M059J (cell line): ENCODE measurements around a stretch of chr15.

- RAMPAGE, long total RNA: no peak
These were observed 875 bp downstream of the FAM98B start for GRCh38 chr15:38454726-38455277.

- RAMPAGE, long total RNA: no peak
These were observed 12.2 kb upstream of the RASGRP1 start for GRCh38 chr15:38576642-38577483.

- RAMPAGE, long total RNA: no peak
These were observed 131.7 kb upstream of the RASGRP1 start for GRCh38 chr15:38696145-38696862.

DNA sequence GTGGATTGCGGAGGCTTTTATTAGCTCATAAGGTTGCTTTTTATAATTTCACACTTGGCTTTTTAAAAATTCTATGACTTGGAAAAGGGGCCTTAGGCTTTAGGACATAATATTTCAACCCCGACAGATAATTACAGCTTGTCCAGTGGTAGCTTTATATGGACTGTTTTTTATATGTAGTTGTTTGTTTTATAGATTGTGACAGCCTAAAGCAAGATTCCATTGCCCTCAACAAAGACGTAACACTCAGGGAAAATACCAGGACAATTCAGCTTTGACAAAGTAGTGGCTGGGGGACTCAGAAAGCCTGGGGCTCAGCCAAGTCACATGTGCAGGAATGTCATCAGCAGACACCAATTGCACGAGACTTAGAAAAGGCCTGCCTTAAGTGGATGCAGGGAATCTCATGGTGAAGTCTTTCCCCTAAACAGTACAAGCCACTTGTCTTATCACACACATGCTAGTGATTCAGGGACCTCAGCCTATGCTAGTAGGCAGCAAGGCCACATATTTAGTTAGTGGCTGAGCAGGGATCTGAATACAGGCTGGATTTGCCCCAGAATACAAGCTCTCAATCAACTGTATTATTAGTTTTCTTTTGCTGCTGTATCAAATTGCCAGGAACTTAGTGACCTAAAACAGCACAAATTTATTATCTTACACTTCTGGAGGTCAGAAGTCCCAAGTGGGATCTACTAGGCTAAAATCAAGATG is 381.8 kb upstream of the THBS1 start:
- RAMPAGE, long total RNA: no peak

- RAMPAGE, long total RNA: no peak
These were observed 254.1 kb upstream of the THBS1 start for GRCh38 chr15:39326735-39327299.

DNA sequence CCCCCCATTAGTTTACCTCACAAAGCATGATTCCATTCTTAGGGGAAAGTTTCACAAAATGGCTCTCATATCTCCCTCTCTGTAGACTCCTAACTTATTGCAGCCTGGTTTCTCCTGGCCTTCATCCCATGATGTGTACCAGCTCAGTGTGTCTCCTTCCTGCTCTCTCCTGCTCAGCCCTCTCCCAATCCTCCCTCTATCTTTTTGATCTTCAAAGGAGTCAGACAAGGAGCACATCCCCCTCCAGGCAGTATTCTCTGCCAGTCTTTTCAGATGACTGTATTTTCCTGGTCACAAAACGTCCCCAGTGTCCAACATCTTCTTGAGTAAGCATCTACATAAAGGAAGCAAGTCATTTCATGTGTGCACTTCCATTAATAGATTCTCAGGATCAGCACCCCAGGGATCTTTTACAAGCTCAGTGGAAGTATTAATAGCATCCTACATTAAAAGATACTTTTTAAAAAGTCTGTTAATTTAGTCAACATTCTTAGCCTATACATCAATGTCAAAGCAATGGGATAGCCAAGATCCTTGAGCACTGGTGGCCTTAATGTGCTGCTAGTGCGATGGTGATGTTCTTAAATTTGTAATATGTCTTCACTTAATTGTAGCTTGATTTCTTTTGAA is 148.8 kb upstream of the THBS1 start:
- RAMPAGE, long total RNA: no peak

DNA sequence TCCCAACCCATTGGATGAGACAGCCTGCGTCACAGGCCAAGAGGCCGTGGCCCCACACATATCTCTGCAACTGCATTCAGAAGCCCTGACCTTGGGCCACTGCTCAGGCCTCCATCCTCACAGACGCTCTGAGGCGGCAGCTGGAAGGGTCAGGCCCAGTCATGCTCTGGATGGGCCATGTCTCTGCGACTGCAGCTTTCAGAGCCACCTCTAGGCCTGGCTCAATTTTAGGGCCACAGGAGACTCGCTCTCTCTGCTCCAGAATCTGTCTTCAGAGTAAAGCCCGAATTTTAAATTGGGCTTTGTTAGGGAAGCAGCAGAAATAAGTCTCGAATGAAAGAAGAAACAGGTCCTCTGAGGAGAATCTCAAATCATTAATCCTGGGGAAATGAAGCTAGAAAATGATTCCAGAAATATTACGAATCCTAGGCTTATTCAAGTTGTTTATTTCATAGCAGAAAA is 114.3 kb upstream of the THBS1 start:
- RAMPAGE, long total RNA: no peak

DNA sequence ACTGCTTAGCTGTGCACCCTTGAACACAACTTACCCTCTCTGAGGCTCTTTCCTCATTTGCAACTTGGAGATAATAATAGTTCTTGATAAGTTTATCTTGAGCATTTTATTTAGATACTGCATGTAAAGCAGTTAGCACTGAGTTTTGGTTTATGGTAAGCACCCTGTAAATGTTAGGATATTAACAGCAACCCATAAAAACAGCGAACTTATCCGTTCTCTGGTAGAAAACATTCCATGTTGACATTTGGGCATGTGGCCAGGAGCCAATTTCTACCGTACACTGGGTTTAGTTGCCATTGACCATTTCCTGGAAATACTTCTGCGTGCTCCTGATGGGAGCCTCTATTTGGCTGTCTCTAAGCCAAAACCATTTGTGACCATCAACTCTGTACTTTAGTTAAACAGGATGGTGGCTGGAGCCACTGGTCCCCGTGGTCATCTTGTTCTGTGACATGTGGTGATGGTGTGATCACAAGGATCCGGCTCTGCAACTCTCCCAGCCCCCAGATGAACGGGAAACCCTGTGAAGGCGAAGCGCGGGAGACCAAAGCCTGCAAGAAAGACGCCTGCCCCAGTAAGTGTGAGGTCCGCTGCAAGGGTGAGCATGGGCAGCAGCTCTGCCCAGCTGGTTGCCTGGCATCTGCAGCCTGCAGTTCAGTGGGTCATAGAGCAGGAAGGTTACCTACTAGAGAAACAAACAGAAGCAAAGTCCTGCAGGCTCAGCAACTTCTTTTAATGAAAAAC is 6.9 kb downstream of the THBS1 start:
- RAMPAGE, long total RNA: no peak

DNA sequence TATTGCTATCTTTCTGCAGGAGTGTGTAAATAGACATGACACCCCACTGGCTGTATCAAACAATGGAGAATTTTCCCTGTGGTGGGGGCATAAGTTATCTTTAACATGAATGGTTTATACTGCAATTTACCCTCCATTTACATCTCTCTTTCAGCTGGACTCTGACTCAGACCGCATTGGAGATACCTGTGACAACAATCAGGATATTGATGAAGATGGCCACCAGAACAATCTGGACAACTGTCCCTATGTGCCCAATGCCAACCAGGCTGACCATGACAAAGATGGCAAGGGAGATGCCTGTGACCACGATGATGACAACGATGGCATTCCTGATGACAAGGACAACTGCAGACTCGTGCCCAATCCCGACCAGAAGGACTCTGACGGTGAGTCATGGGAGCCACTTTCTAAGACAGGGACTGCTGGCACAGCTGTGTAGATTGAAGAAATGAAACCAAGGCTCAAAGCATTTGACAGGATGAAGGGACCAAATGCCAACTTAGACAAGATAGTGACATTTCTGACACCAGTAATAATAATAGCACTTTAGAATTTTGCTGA is 11.6 kb downstream of the THBS1 start:
- RAMPAGE, long total RNA: no peak

DNA sequence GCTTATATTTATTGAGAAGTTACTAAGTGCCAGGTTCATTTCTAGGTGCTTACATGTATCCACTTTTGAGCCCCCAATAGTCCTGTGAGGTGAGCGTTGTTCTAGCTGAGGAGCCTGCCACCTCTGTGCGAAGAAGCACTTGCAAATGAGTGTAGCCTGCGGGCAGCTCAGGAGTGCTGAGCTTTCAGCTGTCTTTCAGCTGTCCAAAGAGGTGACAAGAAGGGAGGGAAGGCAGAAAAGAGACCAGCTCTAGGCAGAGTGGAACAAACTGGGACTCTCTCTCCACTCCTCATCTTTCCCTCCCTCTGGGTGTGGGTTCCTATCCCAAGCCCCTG is 6.6 kb upstream of the SRP14 start:
- RAMPAGE, long total RNA: no peak

GRCh38 chr15:40100450-40101724 is 7.8 kb downstream of the BMF start:
- RAMPAGE, long total RNA: no peak

- RAMPAGE, long total RNA: no peak
These were observed 1.3 kb upstream of the BAHD1 start for GRCh38 chr15:40439209-40440183.

DNA sequence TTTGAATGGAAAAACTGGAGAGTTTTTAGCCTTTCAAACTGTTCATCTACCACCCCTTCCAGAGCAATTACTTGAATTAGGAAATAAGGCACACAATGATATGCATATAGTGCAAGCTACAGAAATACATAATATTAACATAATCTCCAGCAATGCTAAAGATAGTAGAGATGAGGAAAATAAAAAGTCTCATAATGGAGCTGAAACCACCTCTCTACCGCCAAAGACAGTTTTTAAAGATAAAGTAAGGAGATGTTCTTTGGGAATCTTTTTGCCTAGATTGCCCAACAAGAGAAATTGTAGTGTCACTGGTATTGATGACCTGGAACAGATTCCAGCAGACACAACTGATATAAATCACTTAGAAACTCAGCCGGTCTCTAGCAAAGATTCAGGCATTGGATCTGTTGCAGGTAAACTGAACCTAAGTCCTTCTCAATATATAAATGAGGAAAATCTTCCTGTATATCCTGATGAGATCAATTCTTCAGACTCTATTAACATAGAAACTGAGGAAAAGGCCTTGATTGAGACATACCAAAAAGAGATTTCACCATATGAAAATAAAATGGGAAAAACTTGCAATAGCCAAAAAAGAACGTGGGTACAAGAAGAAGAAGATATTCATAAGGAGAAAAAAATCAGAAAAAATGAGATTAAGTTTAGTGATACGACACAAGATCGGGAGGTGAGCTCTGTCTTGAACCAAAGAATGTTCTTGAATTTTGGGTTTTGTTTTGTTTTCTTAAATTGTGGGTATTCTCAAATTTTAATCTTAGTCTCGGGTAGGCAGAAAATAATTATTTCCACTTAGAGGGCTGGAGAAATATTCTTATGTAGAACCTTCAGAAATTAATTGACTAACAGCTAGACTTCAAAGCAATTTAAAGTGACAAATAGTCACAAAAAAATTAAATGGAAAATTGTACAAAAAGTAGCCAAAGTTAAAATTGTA is 31.2 kb downstream of the KNL1 start:
- RAMPAGE, long total RNA: no peak

- RAMPAGE, long total RNA: no peak
These were observed 2.9 kb upstream of the C15orf62 start for GRCh38 chr15:40766724-40767375.

DNA sequence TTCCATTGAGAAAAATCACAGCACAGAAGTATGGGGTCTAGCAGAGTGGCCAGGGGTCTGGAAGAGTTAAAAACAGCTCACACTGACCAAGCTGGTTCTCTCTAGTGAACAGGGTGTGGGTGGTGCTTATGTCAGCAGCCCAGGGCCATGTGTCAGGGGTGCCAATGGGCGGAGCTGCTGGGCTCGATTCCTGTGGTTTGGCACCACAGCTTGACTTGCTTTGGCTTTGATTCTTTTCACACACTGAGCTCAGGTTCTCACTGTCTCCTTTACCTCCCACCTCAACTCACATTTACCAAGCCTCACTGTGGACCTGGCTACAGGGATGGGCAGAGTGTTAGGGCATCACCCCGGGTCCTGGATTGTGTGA is 7.0 kb downstream of the C15orf62 start:
- RAMPAGE, long total RNA: no peak

- RAMPAGE, long total RNA: no peak
These were observed 17.3 kb downstream of the C15orf62 start for GRCh38 chr15:40786798-40787818.

- RAMPAGE, long total RNA: no peak
These were observed 1.8 kb upstream of the DNAJC17 start for GRCh38 chr15:40808918-40809584.

DNA sequence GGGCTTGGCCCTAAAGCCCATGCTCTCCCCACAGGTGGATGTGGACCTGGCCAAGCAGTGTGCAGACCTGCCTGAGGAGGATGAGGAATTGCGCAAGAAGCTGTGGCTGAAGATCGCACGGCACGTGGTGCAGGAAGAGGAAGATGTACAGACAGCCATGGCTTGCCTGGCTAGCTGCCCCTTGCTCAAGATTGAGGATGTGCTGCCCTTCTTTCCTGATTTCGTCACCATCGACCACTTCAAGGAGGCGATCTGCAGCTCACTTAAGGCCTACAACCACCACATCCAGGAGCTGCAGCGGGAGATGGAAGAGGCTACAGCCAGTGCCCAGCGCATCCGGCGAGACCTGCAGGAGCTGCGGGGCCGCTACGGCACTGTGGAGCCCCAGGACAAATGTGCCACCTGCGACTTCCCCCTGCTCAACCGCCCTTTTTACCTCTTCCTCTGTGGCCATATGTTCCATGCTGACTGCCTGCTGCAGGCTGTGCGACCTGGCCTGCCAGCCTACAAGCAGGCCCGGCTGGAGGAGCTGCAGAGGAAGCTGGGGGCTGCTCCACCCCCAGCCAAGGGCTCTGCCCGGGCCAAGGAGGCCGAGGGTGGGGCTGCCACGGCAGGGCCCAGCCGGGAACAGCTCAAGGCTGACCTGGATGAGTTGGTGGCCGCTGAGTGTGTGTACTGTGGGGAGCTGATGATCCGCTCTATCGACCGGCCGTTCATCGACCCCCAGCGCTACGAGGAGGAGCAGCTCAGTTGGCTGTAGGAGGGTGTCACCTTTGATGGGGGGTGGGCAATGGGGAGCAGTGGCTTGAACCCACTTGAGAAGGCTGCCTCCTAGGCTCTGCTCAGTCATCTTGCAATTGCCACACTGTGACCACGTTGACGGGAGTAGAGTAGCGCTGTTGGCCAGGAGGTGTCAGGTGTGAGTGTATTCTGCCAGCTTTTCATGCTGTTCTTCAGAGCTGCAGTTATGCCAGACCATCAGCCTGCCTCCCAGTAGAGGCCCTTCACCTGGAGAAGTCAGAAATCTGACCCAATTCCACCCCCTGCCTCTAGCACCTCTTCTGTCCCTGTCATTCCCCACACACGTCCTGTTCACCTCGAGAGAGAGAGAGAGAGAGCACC is 8.7 kb downstream of the VPS18 start:
- RAMPAGE, long total RNA: no peak

GRCh38 chr15:41095453-41096540 is 20.3 kb downstream of the INO80 start:
- RAMPAGE, long total RNA: no peak

DNA sequence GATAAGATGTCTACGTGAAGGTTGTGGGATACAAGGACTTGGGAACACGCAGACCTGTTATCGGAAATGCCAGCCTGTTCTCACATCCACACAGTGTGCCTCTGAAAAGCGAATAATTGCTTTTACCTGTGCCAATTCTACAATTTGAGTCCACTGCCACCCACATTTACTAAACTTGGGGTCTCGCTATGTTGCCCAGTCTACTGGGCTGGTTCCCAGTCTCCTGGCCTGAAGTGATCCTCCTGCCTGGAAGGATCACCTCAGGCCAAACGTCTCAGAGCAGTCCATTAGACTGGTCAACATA is 780 bp upstream of the INO80 start:
- RAMPAGE, long total RNA: no peak